ENCODE measurements around a stretch of chr2.

DNA sequence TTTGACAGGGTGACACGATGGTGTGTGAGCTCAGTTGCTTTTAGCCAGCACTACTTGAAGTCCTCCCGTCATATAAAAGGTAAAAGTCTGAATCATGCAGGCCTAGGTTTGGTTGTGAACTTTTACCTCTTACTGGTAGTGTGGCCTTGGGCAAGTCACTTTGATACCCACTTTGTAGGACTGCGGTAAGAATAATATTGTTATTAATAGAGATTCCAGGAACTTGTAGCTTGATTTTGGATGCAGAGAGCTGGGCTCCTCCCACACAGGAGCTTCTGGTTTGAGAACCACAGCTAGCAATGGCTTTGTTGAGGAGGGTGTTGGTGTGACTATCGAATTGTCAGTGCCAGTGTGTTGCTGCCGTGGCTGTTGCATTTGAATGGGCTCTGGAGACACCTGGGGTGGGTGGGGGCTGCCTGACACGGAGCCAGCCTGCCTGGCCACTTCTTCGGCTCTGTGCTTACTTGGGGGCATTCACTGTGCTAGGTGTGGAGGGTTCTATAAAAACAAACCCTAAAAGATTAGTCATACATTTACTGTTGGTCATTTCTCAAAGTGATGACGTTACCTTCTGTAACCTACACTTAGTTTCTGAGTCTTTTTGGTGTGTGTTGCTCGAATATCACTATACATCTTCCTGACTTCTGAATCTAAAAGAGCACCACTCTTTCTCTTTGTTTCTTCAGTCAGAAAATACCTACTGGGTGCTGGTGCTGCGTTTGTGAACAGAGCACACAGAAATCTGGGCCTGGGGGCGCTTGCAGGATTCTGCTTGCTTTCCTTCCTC is 38.5 kb downstream of the ASAP2 start:
- CAGE, long polyA plus RNA = no peak
- RRBS = no CpG with 5 or more reads among the region's 11 CpGs

DNA sequence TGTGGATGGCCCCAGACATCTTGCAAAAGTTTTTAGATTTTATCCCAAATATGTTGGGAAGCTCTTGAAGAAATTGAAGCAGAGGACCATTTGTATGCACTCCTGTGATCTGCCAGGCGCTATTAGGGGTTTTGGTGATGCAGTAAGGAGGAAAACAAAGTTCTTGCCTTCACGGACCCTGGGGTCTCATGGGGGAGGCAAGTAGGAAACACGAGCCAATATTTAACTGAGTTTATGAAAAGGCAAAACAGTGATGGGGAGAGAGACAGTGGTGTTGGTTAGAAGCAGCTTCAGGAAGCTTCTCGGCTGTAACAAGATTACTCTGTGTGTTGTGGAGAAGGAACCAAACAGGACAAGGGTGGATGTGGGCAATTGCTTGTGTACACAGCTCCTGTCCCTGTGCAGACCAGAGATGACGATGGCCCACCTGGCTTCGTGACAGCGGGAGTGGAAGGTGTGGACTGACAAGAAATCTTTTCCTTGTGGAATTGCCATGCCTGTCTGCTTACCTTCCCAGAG is 94.0 kb downstream of the ITGB1BP1 start:
- CAGE, long polyA plus RNA = no peak
- RRBS = no CpG with 5 or more reads among the region's 7 CpGs

GRCh38 chr2:9339561-9340115 is 83.7 kb downstream of the ITGB1BP1 start:
- CAGE, long polyA plus RNA = no peak
- RRBS = no CpG with 5 or more reads among the region's 8 CpGs

- CAGE, long polyA plus RNA = no peak
- RRBS = no CpG with 5 or more reads among the region's 27 CpGs
Observed at GRCh38 chr2:9392847-9393718, 30.2 kb downstream of the ITGB1BP1 start.

DNA sequence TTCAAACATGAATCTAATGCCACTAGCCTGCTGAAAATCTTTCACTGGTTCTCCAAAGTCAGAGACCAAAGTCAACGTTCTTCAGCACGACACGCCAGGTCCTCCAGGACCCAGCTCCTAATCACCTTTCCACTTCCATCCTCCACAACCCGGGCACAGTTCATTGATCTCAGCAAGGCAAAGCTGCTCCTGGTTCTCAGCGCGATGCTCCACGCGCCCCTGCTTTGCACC is 1.2 kb downstream of the ITGB1BP1 start:
- CAGE, long polyA plus RNA = no peak
- RRBS = 8% methylated on average over 5 of the region's 8 CpGs

GRCh38 chr2:9559299-9559444 is 3.5 kb upstream of the ADAM17 start:
- CAGE, long polyA plus RNA = no peak
- RRBS = no CpG with 5 or more reads among the region's 1 CpG

DNA sequence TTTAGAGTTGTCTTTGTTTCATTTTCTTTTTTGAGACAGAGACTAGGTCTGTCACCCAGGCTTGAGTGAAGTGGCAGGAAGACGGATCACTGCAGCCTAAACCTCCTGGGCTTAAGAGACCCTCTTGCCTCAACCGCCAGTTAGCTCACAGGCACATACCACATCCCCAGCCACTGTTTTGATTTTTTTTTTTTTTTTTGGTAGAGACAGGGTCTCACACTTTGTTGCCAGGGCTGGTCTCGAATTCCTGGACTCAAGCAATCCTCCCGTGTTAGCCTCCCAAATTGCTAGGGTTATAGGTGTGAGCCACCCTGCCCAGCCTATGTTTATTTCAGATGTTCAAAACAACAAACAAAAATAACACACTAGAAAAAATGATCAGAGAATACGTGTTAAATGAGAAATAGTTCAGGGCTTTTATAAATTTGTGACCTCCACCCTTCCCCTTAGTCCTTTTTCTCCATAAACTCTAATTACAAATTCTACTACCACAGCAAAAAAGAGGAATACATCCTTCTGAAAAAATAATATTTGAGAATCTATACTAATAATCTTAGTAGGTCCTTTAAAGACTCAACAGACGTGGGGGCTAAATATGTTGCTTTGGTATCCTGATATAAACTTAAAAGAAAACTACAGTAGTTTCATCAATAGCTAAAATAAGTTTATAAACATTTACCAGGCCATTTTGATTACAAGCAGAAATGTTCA is 12.1 kb downstream of the YWHAQ start:
- CAGE, long polyA plus RNA = no peak
- RRBS = no CpG with 5 or more reads among the region's 6 CpGs

DNA sequence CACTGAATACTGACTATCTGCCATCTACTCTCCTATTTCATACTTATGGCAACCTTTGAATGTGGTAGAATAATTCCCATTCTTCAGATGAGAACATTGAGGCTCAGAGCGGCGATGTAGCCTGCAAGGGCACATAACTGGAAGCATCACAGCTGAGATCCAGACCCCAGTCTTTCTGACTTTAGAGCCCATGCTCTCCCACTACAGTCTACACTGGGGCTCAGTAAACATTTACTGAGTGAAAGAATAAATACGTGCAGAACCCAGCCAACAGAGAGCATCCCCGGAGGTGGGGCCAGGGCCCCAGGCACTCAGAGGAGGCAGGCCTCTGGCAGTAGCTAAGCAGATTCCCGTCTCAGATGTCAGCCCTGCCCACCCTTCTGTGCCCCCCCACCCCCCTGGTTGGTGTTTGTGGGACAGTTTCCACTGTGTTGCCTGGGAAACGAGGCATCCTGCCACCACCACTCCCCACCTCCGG is 72.1 kb upstream of the YWHAQ start:
- CAGE, long polyA plus RNA = no peak
- RRBS = no CpG with 5 or more reads among the region's 7 CpGs

DNA sequence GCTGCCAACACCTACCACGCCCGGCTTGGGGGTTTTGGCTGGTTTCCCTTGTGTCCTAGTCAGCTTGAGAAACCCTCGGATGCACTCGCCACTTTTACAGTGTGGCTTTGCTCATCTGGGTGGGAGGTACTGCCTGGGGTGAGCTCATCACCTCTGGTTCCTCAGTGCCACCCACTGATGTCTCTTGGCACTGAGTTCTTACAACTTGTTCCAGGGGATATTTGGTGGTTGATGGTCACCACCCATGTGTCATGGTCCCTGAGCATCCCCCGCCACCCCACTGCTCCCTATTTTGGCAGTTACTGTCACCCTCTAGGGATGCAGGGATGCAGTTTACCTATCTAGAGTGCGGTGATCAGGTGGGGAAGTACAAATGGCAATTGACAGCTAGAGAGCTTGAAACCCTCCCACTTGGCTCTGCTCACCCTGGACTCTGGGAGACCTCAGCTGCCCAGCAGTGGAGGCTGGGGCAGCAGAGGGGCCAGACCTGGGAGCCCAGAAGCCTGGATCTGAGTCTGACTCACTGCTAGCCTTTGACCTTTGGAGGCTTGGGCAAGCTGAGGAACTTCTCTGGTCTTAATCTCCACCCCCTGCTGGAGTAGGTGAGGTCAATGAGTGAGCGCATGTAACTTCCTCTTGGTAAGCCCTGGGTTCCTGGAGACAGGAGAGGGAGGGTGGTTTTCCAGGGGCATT is 72.7 kb upstream of the YWHAQ start:
- CAGE, long polyA plus RNA = no peak
- RRBS = no CpG with 5 or more reads among the region's 7 CpGs

GRCh38 chr2:9772987-9773344 is 70.3 kb upstream of the TAF1B start:
- CAGE, long polyA plus RNA = no peak
- RRBS = no CpG with 5 or more reads among the region's 11 CpGs

- CAGE, long polyA plus RNA = no peak
- RRBS = no CpG with 5 or more reads among the region's 5 CpGs
Observed at GRCh38 chr2:9860150-9860804, 17.0 kb downstream of the TAF1B start.

GRCh38 chr2:10029918-10030745 is 13.2 kb upstream of the KLF11 start:
- CAGE, long polyA plus RNA = no peak
- RRBS = 82% methylated on average over 5 of the region's 17 CpGs

DNA sequence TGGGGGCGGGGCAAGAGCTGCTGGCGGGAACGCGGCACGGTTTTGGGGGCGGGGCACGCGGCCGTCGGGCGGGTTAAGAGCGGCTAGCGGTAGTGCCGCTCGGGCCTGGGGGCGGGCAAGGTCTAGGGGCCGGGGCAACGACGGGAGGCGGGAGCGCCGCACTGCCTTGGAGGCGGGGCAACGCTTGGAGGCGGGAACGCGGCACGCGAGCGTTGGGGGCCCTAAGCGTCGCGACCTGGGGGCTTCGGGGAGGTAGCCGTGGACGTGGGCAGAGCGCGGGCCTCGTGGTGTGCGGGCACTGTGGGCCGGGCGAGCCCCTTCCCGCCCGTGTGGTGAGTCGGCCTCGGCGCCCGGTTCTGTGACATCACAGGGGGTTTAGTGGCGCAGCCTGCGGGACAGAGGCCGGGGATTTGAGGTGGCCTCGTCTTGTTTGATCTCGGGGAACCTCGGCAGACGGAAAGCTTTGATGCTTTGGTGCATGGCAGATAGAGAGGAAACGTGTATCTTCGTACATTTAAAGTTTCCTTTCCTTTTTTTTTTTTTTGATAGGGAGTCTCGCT is 850 bp downstream of the KLF11 start:
- CAGE, long polyA plus RNA = no peak
- RRBS = 50% methylated on average over 11 of the region's 58 CpGs

GRCh38 chr2:10079198-10079858 is 883 bp downstream of the CYS1 start:
- CAGE, long polyA plus RNA = no peak
- RRBS = 2% methylated on average over 40 of the region's 57 CpGs

- CAGE, long polyA plus RNA = no peak
- RRBS = no CpG with 5 or more reads among the region's 15 CpGs
Observed at GRCh38 chr2:10126074-10127425, 4.0 kb downstream of the RRM2 start.

- CAGE, long polyA plus RNA = no peak
- RRBS = no CpG with 5 or more reads among the region's 5 CpGs
Observed at GRCh38 chr2:10201379-10201829, 78.9 kb downstream of the RRM2 start.

- CAGE, long polyA plus RNA = no peak
- RRBS = no CpG with 5 or more reads among the region's 13 CpGs
Observed at GRCh38 chr2:10241660-10242141, 61.0 kb upstream of the HPCAL1 start.

- CAGE, long polyA plus RNA = no peak
- RRBS = no CpG with 5 or more reads among the region's 13 CpGs
Observed at GRCh38 chr2:10271781-10272311, 30.9 kb upstream of the HPCAL1 start.

- CAGE, long polyA plus RNA = no peak
- RRBS = no CpG with 5 or more reads among the region's 1 CpG
Observed at GRCh38 chr2:10300517-10300793, 2.2 kb upstream of the HPCAL1 start.

DNA sequence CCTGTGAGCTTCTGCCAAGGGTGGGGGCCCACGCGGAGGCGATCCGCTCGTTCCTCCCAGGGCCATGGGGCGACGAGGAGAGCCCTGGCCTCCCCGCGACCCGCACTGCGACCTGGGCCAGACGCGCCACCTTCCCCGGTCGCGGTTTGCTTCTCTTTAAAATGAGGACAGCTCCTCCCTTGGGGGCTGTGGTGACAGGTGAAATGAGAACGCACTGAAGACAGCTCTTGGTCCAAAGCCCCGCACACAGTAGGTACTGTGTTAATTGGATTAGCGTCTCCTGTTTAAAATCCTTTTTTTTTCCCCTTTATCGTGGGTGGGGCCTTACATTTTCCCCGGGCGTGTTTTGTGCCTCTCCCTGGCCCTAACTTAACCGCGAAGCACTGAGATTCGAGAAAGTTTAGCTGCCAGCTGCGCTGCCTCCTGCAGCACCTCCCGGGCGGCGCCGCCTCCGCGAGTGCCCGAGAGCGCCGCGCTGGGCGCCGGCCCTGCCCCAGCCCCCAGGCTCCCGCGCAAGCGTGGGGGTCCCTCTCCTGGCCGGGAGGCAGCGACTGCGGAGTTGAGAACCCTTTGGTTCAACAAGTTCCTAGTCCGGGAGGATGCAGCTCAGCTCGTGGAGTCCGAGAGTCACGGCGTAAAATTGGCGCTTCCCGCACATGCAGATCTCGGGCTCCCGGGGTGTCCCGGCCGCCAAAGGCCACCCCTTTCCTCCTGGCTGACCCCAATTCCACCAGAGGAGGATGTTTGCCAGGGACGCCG is 1.2 kb downstream of the HPCAL1 start:
- CAGE, long polyA plus RNA = no peak
- RRBS = 1% methylated on average over 28 of the region's 57 CpGs